SK-N-DZ (cell line): ENCODE results near the genes PSMD9, IL31, HCAR3 and OGFOD2.

RAMPAGE:
- cytosol, long total RNA: no peak
- nucleus, long total RNA: no peak
These were observed 1.3 kb upstream of the KDM2B start for GRCh38 chr12:121582072-121582608.

GRCh38 chr12:121809336-121810131 is 5.7 kb downstream of the SETD1B start:
RAMPAGE:
- cytosol, long total RNA: no peak
- nucleus, long total RNA: no peak

DNA sequence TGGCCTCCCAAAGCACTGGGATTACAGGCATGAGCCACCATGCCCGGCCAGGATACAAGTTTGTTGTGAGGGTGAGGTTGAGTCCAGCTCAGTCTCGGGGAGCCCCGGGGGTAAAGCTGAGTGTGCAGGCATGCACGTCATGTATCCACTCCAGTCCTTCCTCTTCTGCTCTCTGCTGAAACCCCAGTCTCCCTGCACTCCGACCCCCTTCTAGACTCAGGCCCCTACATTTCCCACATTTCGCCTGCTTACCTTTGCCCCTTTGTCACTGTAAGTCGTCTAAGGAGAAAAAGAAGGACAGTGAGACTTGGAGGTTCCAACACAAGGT is 260 bp downstream of the HPD start:
RAMPAGE:
- cytosol, long total RNA: no peak
- nucleus, long total RNA: no peak

DNA sequence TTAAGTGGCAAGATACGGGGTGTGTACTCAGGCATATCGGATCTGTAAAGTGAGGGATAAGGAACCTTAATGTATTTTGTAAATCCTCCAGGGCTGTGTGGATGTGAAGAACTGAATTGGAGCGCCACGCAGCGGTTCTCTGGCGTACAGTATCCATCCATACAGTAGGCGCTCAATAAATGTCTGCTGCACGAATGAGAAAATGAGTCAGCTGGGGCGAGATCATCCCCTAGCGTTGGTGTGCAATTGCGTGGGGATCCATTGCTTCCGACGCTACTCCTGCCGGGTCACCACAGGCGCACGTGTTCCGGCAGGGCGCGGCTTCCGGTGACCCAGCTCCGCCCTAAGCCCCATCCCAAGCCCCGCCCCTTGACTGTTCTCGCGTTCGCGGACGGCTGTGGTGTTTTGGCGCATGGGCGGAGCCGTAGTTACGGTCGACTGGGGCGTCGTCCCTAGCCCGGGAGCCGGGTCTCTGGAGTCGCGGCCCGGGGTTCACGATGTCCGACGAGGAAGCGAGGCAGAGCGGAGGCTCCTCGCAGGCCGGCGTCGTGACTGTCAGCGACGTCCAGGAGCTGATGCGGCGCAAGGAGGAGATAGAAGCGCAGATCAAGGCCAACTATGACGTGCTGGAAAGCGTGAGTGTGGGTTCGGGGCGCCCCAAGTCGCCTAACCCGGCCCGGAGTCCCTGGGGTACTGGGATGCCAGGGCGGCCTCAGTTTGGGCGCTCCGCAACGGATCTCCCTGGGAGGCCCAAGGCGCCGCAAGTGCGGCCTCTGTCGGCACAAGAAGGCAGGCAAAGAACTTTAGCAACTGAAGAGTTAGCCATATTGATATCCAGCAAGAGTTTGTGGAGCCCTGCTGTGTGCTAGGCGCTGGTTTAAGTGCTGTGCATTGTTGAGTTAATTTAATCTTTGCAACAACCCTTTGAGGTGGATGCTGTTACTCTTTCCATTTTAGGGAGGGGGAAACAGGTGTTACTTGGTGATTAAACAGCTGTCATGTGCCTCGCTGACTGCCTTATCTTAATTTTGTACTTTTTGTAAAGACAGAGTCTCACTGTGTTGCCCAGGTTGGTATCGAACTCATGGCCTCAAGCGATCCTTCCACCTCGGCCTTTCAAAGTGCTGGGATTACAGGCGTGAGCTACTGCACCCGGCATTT is at the start of gene PSMD9:
PSMD9 (plus strand) TSS at position 431 of the 1,161 bp plus-strand sequence.
RAMPAGE:
- cytosol, long total RNA: start-site peak on the plus strand centred at position 444 of the sequence, 89 bp wide, 509 and 608 reads in 2 replicates
- nucleus, long total RNA: no peak

GRCh38 chr12:122077899-122078648 is 482 bp upstream of the MLXIP start:
RAMPAGE:
- cytosol, long total RNA: no peak
- nucleus, long total RNA: no peak

RAMPAGE:
- cytosol, long total RNA: no peak
- nucleus, long total RNA: no peak
These were observed 2.9 kb downstream of the MLXIP start for GRCh38 chr12:122080946-122082331.

RAMPAGE:
- cytosol, long total RNA: no peak
- nucleus, long total RNA: no peak
These were observed 15.3 kb downstream of the MLXIP start for GRCh38 chr12:122093603-122094531.

GRCh38 chr12:122135101-122135862 is 38.7 kb downstream of the IL31 start:
RAMPAGE:
- cytosol, long total RNA: no peak
- nucleus, long total RNA: no peak

DNA sequence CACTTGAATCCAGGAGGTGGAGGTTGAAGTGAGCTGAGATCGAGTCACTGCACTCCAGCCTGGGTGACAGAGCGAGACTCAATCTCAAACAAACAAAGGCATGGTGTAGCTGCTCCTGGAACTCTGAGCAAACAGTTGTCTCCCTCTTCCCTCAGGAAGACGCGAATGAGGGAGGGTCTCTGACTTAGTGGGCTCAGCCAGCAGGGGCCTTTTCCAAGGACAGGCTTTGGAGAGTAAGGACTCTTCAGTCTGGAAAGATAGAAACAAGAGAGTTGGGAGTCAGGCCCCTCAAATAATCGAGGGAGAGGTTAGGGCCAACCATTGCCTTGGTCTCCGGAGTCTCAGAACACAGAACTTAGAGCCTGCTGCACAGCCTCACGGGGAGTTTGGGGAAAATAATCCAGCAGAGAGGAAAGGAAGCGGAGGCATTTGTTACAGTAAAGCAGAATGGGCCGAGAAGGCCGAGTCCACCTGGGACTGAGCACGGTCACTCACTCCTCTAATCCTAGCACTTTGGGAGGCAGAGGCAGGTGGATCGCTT is 37.4 kb downstream of the IL31 start:
RAMPAGE:
- cytosol, long total RNA: no peak
- nucleus, long total RNA: no peak

DNA sequence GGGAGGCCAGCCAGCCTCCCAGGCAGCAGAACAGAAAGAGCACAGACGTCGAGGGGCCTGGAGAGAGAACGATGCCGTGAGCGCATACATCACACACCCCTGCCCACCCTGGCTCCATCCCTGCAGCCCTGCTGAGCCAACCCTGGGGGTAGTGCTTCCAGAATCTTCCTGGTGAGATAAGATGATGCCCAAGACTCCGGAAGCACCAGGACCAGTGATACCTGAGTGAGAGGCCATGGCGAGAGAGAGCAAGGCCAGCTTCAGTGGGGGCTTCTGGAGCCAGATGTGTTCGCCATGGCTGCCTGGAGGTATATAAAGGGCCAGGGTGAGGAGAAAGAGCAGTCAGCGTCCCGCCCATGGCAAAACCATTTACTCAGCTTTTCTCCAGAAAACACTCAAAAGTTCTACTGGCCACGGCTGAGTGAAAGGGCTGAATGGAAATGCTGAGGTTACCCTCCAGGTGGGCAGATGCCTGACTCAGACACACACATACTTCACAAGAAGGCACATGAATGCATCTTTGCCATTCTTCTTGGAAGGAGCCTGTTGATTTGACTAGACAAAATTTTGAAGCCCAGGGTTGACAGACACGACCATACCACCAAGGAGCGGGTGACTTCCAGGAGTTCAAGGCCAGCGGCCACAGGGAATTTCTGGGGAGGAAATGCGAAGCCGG is at the start of gene IL31:
IL31 (minus strand) TSS at position 286 of the 676 bp plus-strand sequence.
RAMPAGE:
- cytosol, long total RNA: no peak
- nucleus, long total RNA: no peak

RAMPAGE:
- cytosol, long total RNA: no peak
- nucleus, long total RNA: no peak
These were observed 43.4 kb upstream of the VPS33A start for GRCh38 chr12:122309555-122310290.

DNA sequence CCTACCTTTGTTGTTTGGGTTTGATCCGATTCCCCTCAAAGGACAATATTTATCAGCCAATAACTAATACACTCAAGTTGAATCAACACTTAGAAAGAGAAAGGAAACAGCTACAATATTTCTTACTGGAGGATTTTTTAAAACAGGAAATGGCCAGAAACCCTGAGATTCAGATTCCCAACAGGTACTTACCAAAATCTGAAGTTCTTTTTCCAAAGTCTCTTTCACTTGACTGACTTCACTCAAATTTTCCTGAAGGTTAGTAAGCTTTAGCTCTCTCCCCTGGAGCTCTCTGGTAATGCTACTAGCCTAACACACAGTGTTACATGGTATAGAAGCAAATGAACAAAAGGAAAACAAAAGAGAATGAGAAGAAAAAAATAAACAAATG is 70.1 kb upstream of the VPS33A start:
RAMPAGE:
- cytosol, long total RNA: no peak
- nucleus, long total RNA: no peak

RAMPAGE:
- cytosol, long total RNA: no peak
- nucleus, long total RNA: no peak
These were observed 58.7 kb downstream of the CLIP1 start for GRCh38 chr12:122363732-122364273.

DNA sequence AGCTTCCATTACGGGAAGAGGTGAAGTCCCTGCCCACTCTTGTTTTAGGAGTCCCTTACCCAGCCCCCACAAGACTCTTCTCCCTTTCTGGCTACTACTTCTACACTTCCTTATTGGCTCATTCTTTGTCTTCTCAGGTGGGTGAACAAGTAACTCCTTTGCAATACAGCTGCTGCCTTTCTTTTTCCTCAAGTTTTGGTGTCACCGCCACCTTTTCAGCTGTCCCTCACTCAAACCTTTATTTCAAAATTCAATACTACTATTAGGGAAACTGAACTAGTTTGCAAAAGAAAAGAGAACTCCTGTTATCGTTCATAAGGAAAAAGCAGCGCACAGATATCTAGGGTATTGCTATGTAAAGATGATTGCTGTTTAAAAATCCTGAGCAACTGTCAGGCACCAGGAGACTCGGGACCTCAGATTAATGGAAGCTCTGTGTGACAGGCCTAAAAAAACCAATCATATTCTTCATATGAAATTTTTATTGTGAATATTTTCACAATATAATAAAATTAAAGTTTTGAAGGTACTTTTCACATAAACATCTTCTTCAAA is 6.0 kb downstream of the RSRC2 start:
RAMPAGE:
- cytosol, long total RNA: no peak
- nucleus, long total RNA: no peak

DNA sequence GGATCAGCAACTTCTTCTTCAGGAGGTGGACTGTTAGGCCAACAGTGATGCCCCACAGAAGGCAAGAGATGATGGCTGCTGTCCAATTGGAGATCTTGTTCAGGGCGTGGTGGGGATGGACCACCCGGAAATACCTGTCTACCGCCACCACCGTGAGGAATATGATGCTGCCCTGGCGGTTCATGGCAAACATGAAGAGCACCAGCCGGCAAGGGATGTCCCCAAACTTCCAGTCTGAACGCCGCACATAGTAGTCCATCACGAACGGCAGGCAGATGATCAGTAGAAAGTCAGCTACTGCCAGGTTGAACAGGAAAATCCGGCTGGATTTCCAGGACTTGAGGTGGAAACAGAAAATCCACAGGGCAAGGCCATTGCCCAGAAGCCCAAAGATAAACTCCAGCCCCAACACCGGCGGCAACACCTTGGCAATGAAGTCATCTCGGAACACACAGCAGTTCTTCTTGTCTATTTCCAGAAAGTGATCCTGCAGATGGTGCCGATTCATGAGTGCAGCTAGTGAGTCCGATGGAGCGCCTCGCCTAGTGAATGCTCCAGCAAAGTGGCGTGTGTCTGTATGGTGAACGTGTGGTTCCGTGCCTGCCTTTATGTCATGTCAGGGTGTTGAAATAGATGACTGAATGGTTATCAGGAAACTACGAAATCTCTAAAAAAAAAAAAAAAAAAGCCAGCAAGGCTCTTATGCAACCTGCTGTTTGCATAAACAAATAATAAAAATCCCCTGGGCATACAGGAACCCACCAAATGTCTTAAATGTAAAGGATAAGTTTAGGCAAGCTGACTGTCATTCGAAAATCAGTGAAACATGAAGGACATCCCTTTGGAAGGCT is at the start of gene HCAR3:
HCAR3 (minus strand) TSS at position 582 of the 851 bp plus-strand sequence.
RAMPAGE:
- cytosol, long total RNA: no peak
- nucleus, long total RNA: no peak

RAMPAGE:
- cytosol, long total RNA: no peak
- nucleus, long total RNA: no peak
These were observed 20.9 kb downstream of the HIP1R start for GRCh38 chr12:122855774-122857011.

DNA sequence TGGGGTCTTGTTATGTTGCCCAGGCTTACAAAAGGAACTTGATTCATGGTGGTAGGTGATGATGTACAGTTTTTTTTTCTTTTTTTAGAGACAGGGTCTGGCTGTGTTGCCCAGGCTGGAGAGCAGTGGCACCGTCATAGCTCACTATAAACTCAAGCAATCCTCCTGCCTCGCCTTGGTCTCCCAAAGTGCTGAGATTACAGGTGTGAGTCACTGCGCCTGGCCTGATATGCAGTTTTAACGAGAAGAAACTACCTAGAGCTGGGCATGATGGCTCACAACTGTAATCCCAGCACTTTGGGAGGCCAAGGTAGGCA is 12.9 kb upstream of the VPS37B start:
RAMPAGE:
- cytosol, long total RNA: no peak
- nucleus, long total RNA: no peak

DNA sequence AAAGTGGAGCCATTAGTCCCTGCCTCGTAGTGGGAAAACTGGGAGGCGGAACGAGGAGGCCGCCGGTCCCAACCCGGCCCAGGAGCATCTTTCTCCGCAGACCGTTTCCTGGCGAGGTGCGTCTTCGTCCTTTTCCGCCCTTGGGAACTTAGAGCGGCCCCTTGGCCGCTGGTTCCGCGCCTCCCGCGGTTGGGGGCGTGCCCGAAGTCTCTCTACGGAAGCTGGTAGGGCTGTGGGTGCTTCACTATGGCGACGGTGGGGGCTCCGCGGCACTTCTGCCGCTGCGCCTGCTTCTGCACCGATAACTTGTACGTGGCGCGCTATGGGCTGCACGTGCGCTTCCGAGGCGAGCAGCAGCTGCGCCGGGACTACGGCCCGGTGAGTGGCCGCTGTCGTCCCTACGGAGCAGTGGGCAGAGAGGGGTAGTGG is at the start of gene OGFOD2:
OGFOD2 (plus strand) TSS at position 239 of the 429 bp plus-strand sequence.
RAMPAGE:
- cytosol, long total RNA: no peak
- nucleus, long total RNA: no peak

DNA sequence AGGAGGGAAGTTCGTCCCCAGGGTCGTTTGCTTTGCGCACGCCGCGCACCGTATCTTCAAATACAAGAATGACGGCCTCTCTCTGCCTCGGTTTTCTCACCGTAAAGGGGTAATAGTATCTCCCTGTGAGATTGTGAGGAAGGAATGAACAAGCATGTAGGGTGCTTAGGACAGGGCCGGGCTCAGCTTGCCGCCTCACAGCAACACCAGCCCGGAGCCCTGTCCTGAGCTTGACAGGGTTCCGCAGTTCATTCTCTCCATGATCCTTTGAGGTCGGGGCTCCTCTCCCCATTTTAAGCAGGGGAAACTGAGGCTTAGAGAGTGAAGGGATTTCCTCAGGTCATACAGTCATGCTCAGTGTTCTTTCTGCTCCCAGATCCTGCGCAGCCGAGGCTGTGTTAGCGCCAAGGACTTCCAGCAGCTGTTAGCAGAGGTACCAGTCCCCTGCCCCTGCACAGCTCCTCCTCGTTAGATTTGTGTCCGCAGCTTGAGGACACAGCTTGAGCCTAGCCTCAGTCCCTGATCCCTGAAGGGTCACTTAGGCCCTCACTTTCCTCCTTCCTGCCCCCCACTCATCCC is 480 bp downstream of the OGFOD2 start:
RAMPAGE:
- cytosol, long total RNA: no peak
- nucleus, long total RNA: no peak

GRCh38 chr12:122998256-122998515 is 17.7 kb downstream of the ARL6IP4 start:
RAMPAGE:
- cytosol, long total RNA: no peak
- nucleus, long total RNA: no peak